Mesenchymal stem cell of adipose (primary cell): Measurements from ENCODE around the gene NUP214.

DNA sequence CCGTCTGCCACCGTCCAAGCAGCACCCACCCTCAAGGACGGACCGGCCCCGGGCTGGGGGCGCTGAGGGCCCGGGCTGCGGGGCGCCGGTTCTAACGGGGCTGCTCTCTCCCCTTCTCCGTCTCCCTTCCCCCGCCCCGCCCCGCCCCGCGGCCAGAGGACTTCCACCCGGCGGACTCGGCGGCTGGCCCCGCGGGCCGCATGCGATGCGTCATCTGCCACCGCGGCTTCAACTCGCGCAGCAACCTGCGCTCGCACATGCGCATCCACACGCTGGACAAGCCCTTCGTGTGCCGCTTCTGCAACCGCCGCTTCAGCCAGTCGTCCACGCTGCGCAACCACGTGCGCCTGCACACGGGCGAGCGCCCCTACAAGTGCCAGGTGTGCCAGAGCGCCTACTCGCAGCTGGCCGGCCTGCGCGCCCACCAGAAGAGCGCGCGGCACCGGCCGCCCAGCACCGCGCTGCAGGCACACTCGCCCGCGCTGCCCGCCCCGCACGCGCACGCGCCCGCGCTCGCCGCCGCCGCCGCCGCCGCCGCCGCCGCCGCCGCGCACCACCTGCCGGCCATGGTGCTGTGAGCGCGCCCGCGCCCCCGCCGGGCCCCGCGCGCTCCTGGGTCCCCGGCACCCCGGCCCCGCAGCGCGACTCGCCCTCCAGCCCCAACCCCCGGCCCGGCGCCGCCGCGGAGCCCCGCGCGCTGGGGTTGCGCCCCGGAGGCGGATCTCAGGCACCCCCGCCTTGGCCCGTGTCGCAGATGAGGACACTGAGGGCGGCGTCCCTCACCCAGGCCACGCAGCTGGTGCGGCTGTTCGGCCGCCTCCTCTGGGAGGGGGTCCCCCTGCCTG lies 12.3 kb upstream of the EXOSC2 start:
- CAGE, long polyA plus RNA, result no peak

DNA sequence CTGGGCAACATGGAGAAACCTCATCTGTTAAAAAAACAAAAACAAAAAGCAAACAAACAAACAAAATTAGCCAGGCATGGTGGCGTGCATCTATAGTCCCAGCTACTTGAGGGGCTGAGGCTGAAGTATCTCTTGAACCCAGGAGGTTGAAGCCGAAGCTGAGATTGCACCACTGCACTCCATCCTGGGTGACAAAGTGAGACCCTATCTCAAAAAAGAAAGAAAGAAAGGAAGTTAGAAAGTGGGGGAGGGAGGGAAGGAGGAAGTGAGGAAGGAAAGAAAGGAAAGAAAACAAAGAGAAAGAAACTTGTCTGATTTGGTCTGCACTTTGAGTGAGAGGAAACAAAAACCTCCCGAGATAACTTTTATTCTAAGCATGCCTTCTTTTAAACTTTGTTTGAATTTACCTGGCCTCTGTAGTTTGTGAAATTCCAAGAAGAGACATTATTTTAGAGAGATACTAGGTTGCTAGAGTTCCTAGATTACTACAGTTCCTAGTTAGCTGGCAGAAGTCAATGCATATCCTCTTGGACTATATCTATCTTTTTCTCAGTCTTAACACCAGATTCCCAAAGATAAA lies 60.3 kb upstream of the ABL1 start:
- CAGE, long polyA plus RNA, result no peak

- CAGE, long polyA plus RNA, result no peak
Observed at GRCh38 chr9:130874804-130875134, 21.8 kb downstream of the QRFP start.

DNA sequence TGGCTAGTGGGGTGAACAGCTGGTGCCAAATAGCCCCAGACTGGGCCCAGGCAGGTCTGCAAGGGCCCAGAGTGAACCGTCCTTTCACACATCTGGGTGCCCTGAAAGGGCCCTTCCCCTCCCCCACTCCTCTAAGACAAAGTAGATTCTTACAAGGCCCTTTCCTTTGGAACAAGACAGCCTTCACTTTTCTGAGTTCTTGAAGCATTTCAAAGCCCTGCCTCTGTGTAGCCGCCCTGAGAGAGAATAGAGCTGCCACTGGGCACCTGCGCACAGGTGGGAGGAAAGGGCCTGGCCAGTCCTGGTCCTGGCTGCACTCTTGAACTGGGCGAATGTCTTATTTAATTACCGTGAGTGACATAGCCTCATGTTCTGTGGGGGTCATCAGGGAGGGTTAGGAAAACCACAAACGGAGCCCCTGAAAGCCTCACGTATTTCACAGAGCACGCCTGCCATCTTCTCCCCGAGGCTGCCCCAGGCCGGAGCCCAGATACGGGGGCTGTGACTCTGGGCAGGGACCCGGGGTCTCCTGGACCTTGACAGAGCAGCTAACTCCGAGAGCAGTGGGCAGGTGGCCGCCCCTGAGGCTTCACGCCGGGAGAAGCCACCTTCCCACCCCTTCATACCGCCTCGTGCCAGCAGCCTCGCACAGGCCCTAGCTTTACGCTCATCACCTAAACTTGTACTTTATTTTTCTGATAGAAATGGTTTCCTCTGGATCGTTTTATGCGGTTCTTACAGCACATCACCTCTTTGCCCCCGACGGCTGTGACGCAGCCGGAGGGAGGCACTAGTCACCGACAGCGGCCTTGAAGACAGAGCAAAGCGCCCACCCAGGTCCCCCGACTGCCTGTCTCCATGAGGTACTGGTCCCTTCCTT lies 9.8 kb downstream of the QRFP start:
- CAGE, long polyA plus RNA, result no peak

- CAGE, long polyA plus RNA, result no peak
Observed at GRCh38 chr9:131125081-131125747, at the start of gene NUP214. TSS of gene NUP214 (plus strand) at chr9:131125586.

- CAGE, long polyA plus RNA, result no peak
Observed at GRCh38 chr9:131191647-131192543, 66.5 kb downstream of the NUP214 start.

- CAGE, long polyA plus RNA, result no peak
Observed at GRCh38 chr9:131349797-131350612, 43.9 kb upstream of the PRRC2B start.

GRCh38 chr9:131396824-131397659 lies 3.2 kb downstream of the PRRC2B start:
- CAGE, long polyA plus RNA, result no peak

GRCh38 chr9:131422431-131423175 lies 28.7 kb downstream of the PRRC2B start:
- CAGE, long polyA plus RNA, result no peak

GRCh38 chr9:131464291-131465397 lies 38.1 kb upstream of the POMT1 start:
- CAGE, long polyA plus RNA, result no peak

GRCh38 chr9:131553752-131554258 lies 8.5 kb downstream of the PRRT1B start:
- CAGE, long polyA plus RNA, result no peak

- CAGE, long polyA plus RNA, result no peak
Observed at GRCh38 chr9:131576794-131577810, 31.8 kb downstream of the PRRT1B start.

GRCh38 chr9:131598109-131598663 lies 52.9 kb downstream of the PRRT1B start:
- CAGE, long polyA plus RNA, result no peak

GRCh38 chr9:131603027-131603605 lies 57.8 kb downstream of the PRRT1B start:
- CAGE, long polyA plus RNA, result no peak

DNA sequence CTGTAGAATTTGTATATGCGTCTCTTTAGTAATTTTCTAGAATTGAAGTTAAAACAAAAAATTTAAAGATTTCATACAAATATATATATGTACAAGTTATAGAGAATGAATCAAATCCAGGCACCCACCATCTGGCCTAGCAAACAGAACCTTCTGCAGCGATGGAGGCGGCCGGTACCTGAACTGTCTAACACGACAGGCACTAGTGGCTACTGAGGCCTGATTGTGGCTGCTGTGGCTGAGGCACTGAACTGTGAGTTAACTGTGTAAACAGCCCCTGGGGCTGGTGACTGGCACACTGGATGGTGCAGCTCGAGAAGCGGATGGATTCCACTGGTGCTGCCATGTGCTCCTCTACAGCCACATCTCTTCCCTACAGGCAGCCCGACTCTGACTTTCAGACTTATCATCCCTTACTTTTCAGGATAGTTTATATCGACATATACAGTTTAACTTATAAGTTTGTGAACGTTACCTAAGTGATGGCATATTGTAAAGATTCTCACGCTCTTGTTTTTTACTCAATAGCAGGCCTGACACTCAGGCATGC lies 82.4 kb downstream of the RAPGEF1 start:
- CAGE, long polyA plus RNA, result no peak

- CAGE, long polyA plus RNA, result no peak
Observed at GRCh38 chr9:131658180-131659366, 81.3 kb downstream of the RAPGEF1 start.

DNA sequence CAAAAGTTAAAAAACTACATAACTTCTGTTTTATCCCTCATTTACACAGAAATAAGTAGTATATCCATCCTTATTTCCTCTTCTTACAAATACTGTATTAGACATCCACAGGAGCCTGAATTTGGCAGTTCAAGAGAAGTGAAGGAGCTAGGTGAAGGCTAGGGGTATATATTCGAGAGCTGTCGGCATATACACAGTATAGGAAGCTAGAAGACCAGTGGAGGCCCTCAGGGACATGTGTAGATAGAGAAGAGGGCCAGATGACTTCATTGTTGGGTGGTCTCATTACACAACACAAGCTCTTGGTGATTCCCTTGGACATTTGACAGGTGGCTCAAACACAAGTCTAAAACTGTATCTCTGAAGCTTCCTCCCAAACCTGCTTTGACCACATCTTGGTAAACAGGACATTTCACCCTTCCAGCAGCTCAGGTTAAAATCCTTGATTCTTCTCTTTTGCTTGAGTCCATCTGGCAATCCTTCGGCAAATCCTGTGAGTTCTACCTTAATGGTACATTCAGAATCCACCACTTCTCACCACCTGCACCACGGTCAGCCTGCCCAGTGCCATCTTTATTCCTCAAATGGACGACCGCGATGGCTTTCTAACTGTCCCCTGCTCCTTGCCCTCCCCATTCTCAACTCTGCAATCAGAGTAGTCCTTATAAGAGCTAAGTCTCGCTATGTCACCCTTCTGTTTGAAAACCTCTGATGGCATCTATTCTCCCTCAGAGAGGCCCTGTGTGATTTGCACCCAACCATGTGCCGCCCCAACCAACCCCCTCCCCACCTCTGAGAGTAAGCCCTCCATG lies 74.8 kb downstream of the RAPGEF1 start:
- CAGE, long polyA plus RNA, result no peak

GRCh38 chr9:131668030-131668327 lies 71.9 kb downstream of the RAPGEF1 start:
- CAGE, long polyA plus RNA, result no peak

- CAGE, long polyA plus RNA, result no peak
Observed at GRCh38 chr9:131677057-131678331, 62.4 kb downstream of the RAPGEF1 start.

DNA sequence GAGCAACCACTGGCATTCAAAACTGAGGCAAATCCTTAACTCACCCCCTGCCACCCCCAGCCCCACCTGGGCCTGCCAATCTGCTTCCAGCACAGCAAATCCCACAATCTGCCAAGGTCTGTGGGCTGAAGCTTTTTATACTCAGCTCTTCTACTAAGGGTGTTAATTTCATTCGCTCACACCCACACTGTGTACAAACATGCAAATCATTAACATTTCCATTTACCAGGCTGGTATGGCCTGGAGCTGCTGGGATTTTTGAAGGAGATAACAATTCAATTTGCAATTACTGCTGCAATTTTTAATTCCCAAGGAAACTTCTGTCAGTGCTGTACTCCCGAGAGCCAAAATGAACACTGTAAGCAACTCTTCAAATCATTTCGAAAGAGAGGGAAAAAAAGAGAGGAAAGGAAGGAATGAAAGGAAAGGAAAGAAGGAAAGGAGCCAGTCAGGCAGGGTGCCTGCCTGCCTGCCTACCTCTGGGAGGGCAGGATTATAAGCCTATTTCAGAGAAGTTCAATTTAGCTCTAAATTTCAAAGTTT lies 35.5 kb downstream of the RAPGEF1 start:
- CAGE, long polyA plus RNA, result no peak